A172 (cell line): ENCODE measurements around the genes ITGB3 and SCRN2.

- RAMPAGE, long total RNA, result no peak
These were observed 71.1 kb downstream of the CDC27 start for GRCh38 chr17:47117901-47118505.

DNA sequence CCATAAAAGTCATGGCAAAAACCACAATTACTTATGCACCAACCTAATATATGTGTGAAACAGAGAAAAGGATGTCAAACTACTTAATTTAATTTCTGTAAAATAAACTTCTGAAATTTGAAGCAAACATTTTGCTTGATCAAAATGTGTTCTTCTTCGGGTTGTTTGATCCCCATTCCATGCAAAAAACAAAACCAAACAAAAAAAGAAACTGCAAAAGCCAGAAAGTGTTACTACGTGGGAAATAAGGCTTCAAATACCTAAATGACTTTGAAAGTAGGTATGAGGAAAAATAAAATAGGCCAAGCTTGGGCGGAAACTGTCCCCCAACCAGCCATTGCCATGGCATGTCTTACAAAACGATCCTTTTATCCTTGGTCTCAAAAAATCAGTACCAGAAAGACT is 70.6 kb downstream of the CDC27 start:
- RAMPAGE, long total RNA, result no peak

GRCh38 chr17:47118946-47119906 is 69.9 kb downstream of the CDC27 start:
- RAMPAGE, long total RNA, result no peak

GRCh38 chr17:47229704-47230214 is 20.6 kb downstream of the MYL4 start:
- RAMPAGE, long total RNA, result no peak

DNA sequence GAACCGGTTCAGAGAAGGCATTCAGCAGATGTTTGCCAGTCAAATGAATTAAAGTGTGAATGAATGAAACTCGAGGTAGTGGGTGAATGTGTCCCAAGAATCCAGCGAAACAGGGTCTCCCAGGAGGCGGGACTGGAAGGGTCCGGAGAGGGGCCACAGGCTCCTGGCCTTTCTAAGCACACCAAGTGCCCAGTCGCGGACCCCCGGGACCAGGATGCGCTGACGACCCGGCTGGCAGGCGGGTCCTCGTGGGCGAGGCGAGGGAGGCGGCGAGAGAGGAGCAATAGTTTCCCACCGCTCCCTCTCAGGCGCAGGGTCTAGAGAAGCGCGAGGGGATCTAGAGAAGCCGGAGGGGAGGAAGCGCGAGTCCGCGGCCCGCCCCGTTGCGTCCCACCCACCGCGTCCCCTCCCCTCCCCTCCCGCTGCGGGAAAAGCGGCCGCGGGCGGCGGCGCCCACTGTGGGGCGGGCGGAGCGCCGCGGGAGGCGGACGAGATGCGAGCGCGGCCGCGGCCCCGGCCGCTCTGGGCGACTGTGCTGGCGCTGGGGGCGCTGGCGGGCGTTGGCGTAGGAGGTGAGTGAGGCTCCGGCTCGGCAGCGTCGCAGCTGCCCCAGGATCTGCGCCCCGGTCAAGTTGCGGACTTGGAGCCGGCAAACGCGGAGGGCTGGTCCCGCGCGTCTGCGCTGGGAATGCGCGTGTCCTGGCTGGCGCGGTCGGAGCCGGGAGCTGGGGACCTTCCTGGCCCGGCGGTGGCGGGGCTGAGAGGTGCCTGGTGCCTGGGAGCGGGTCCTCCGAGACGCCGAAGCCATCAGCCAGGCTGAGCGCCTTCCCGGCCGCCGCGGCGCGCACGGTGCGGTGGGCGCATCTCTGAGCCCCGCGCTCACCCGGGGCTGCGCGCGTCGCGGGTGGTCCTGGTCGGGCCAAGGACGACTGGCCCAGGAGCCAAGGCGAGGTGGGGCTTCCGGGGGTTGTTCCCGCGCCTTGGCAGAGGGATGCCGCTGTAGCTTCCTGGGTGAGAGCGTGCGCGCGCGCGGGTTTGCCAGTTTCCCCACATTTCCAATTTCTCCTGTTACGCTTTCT is at the start of gene ITGB3:
ITGB3 (plus strand) TSS at position 459 of the 1,079 bp plus-strand sequence.
- RAMPAGE, long total RNA, result no peak

DNA sequence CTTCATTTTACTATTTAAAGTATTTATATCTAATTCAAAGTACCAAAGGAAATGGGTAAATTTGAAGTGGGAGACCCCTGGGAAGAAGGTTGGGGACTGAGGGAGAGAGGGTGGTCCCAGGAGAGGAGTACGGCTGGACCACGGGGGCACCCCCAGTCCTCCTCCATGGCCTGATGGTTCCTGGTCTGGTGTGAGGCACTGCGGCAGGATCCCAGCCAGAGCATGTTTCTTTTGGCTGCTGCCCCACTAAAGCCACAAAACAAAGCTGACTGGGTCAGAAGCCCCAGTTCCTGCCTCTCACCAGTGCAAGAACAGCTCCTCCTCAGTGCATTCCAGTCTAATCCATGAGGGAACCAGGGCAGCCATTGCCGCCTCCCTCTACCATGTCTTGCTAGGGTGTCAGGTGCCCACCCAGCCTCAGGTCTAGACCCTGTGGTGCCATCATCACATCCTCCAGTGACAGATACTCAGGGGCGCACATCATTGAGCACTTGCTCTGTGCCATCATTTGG is 29.5 kb upstream of the EFCAB13 start:
- RAMPAGE, long total RNA, result no peak

DNA sequence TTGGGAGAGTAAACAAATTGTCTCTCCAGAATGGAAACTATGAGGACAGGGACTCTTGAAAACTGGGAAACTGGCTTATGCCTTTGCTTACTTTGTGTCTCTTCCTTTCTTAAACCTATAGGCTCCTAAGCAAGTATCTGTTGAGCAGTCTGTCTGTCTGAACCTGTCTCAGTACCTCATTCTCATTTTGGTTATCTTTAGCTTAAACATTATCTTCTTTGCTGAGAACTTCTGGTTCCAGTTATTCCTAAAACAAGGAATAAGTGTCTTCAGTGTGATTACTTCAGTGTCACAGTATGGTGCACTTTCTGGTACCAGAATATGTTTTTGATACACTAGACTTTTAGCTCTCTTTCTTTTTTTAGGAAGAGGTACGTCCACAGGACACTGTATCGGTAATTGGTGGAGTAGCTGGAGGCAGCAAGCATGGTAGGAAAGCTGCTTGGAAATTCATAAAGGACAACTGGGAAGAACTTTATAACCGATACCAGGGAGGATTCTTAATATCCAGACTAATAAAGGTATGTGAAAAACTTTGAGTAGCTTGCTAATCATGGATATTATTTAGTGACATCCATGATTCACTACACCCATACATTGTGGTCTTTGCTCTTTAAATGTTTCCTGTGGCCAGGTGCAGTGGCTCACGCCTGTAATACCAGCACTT is 30.9 kb upstream of the KPNB1 start:
- RAMPAGE, long total RNA, result no peak

DNA sequence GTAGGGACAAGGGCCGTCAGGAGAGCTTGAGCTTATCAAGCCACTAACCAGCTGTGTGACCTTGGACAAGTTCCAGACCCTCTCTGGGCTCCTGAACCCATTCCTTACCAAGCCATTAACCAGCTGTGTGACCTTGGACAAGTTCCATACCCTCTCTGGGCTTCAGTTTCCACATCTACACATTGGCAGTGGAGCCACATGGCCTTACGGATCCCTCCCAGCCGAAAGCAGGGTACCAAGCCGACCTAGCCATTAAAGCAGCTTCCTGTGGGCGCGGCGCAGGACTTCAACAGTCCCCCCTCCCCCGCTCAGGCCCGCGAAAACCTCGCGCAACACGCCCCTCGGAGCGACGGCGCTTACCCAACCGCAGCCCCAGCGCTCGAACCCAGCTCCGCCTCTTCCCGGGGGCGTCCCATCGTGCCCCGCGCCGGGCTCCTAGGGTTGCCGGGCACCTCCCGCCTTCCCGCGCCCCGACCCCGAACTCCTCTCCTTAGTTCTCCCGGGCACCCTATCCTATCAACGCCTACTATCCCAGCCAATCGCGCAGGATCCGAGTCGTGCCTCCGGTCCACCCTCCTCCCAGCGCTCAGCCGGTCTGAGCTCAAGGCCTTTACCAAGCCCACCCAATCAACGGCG is 565 bp upstream of the KPNB1 start:
- RAMPAGE, long total RNA, result no peak

DNA sequence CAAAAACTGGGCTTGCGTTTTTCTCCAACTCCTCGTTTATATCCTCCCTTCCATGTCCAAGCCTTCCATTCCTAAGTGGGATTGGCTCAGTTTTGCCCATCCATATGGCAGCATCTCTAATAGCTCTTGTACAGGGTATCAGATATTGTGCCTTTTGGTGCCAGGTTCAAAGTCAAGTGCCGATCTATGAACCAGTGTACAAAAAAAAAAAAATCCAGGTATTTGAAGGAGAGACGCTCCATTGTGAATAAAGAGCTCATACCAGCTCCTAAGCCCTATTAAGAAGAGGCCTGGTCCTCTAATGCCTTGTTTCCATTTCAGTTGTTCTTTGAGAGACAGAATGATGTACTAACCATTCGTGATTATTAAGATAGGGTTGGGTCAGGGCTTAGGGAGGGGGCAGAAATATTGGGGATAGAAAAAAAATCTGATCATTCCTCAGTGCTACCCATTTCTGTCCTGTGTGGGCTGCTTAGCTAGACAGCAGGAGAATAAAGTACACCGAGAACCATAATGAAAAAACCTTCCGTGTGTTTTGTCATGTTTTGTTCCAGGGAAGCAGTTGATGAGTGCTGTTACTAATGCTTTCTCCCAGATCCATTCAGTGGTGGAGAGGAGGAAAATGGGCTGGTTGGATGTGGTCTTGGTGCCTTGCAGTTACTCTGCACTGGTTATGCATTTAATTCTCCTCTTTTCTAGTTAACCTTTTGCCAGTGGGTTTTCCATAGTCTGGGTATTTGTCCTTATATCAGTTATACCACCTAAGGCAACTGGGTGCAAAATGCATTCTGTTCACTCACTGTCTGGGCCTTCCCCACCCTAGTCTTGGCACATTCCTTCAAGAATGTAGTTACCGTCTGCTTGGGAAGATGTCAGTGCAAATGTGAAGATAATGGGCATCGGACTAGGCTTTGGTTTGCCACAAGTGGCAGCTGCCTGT is 9.5 kb upstream of the TBKBP1 start:
- RAMPAGE, long total RNA, result no peak

DNA sequence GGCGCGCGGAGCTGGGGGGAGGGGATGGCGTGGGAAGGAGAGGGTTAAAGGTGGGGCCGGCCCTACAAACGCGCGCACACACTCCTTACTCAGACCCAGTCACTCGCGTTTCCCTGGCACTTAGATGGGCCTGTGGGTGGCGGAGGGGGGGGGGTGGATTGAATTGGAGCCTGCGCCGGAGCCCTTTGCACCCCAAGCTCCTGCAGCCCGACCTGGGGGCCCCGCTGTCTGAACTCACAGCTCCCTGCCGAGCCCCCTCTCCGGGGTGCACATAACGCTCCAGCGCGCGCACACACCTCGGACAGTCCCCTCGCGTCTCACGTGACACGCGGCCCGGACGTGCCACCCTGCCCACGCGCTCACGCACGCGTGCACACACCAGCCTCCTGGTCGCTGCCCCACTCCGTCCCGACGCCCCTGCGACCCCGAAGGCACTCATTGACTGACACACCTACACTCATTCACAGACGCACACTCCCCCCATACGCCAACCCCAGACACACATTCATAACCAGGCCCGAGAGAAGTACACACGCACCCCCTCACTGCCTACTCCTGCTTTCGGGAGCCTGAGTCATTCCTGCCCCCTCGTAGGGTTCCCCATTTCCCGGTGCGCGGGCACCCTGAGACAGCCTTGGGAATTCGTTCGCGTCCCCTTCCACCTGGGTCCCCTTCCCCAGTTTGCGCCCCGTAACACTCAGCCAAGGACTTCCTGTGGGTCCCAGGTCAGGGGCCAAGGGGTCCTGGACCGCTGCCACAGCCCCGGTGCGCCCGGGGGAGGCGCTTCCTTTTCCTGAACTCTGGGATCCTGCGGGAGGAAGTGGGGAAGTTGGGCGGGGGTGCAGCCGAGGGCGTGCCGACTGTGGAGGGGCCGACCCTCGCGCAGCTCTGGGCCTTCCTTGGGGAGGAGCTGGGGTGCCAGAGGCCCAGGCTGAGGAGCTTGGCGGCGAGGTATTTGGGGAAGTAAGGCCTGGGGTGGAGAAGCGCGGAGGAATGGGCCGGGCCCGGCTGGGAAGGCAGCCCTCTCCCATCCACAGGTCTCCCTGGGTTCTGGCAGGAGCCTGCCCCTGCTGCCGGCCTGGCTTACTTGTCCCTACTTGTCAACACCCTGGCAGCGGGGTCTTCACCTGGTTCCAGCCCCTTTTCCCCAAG is 1.2 kb downstream of the TBKBP1 start:
- RAMPAGE, long total RNA, result no peak

DNA sequence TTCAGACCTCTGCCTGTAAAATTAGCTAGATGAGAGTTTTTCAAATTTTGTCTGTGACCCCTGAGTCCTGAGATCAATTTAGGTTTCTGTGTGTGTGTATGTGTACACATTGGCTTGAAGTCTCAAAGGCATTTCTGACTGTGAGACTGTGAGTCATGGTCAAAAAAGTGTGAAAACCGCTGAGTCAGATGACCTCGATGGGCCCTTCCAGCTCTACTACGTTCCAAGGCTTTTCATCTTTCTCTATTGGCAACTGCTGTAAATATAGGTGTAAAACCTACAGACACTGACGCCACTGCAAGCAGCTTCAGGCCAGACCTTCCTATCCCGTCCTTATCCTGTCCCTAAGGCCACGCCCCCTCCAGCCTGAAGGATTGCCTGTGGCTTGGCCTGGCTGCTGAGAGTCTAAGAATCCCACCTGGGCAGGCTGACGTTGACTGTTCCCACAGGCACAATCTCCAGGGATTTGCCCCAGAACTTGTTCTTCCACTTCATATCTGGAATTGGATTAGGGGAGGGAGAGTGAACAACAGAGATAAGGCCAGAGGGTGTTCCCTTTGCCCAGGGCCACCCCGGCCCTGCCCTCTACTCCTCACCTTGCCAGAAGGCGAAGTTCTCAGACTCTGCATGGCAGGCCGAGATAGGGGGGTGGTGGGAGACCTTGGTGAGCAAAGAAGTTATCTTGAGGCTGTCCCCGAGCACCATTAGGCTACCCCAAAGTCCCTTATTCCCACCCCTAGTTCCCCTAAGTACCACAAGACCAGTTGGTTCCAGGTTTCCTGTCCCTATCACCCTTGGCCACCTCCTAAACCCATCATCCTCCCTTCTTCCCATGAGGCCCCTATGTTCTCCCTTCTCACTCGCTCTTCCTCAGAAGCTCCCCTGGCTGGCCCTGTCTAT is 11.2 kb downstream of the OSBPL7 start:
- RAMPAGE, long total RNA, result no peak

- RAMPAGE, long total RNA, result no peak
These were observed 1.1 kb downstream of the MRPL10 start for GRCh38 chr17:47830019-47830933.

DNA sequence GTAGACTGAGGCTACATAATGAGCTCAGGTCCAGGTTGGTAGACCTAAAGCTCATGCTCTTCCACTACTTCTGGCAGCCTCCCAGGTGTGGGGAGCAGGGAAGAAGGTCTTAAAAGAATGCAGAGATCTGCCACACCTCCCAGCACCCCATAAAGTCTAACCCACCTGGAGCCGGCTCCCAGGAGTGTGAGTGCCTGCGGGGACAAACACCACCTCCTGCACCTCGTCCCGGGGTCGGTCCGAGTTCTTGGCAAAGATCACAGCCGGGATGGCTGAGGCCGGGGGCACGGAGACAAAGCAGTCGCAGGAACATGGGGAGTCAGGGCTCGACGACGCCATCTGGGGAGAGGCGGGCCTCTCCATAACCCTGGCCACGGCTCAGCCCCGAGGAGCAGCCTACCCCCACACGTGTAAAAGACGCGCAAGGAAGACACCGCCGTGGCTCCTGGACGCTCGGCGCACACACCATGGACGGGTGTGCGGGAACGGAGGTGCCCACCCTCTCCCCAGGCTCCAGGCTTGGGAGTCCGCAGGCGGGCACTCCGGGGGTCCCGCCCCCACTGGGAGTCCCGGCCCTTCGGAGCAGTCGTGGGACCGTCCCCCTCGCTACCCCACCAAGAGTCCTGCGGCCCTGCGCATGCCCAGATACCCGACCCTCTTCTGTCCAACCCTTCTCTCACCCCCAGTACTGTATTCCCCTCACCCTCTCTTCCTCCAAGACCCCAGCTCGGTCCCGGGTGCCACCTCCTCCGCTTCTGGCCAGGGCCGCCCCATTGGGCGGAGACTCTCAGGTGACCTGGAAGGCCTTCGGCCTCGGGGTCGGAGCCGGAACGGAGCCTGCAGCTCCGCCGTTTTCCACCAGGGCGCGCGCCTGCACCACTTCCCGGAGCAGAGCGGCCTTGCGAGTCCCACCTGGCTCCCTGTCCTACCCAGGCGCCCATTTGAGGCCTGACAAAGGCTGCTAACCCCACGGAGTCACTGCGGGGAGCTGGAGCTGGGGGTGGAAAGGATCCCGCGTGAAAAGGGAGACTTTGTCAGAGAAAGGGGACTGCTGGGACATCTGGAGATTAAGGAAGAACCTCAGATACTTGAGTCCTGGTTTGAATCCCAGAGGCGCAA is at the start of gene SCRN2:
SCRN2 (minus strand) TSS at position 769 of the 1,119 bp plus-strand sequence.
- RAMPAGE, long total RNA, result no peak

DNA sequence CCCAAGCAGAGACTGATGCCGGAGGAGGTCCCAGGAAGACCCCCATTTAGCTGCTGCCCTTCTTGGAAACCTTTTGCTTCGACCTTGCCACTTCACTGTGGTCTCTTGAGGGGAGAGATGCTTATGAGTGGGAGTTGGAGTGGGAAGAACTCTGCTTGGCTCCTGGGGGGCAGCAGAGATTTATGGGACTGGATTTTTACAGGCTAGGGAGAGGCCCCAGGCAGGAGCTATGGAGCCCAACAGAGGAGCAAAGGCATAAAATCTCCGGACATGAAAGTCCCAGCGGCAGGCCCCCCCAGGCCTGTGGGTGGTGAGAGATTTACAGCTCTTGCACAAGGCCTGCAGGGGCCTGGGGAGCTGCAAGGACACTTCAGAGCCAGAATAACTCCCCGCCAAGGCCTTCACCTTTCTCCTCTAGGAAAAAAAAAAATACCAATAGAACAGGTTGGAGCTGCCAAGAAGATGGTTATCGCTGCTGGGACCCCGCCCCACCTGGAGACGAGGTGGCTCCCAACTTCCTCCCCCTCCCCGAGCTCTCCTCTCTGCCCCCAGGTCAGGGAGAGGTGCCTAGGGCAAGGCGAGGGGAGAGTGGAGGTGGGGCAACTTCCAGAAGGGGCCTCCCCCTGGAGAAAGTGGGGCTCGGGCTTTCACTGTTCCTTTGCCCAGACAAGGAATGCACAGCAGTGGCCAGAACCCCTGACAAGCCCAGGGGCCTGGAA is 11.9 kb upstream of the SP2 start:
- RAMPAGE, long total RNA, result no peak

GRCh38 chr17:47995078-47995824 is 24.3 kb downstream of the CDK5RAP3 start:
- RAMPAGE, long total RNA, result no peak

GRCh38 chr17:48121840-48122844 is 14.6 kb downstream of the SNX11 start:
- RAMPAGE, long total RNA, result no peak

DNA sequence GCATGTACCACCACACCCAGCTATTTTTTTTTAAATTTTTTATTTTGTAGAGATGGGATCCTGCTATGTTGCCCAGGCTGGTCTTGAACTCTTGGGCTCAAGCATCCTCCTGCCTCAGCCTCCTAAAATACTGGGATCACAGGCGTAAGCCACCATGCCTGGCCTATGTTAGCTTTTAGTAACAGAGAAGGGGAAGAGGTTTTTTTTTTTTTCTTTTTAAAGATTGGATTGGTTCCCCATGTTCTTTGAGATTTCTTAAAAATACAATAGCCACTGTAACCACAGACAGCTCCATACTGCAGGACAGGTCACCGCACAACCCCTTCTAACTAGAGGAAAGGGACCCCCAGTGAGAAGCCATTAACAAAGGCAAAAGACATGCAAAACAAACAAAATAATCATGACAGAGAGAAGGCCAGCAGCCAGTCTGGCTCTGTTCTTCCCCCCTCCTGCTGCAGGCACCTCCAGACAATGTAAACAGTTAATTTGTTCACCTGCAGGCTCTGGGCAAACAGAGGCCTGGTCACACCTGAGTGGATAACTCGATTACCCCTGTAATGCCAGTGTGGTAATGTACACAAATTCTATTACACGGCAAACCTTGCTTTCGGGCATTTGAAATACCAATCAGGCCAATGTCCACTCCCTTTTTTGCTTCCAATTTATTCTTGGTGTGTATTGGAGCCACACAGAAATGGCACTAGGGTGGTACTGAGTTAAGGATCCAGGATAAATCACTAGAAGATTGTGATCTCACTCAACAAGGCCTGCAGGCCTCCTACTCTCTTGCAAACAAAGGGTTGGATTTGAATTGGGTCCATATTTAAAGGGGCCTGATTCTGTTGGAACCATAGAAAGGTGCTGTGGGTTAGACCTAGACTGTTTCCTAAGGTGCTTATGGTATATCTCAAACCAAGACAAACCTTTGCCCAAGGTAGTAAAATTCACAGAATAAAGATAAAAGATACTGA is 53.0 kb downstream of the SNX11 start:
- RAMPAGE, long total RNA, result no peak

DNA sequence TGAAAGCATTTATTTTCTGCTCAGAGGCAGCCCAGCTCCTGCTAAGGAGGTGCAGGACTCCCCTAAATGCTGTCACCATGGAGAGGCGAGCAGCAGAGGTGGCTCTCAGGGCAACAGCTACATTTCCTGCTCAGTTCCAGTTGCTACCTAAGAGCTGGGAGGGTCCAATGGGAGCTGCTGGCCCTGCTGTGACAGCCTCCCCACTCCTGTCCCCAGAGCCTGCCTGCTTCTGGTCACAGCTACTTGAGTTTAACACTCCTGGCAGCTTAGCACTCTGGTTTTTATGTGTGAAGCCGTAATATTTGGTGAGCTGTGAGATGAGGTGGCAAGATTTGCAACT is 42.3 kb upstream of the SKAP1 start:
- RAMPAGE, long total RNA, result no peak

- RAMPAGE, long total RNA, result no peak
These were observed 11.6 kb upstream of the HOXB2 start for GRCh38 chr17:48556135-48557379.

DNA sequence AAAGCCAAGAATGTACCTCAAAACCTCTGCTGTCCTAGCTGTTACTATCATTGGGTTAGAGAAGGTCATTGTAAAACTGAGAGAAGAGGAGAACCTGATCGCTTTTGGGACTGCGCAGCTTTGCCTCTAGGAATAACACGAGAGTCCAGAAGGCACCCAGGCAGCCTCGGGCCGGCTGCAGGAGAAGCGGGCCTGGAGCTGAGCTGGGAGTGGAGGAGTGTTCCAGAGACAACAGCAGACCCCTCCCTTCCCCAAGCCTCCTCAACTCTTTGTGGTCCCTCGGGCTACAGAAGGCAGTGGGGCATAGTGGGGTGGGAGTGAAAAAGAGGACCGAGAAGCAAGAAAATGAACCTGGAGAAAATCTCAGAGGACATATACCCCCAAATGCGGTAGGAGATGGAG is 13.1 kb upstream of the HOXB2 start:
- RAMPAGE, long total RNA, result no peak